RPMI7951 (cell line): ENCODE data around the genes NUF2 and FAM78B.

DNA sequence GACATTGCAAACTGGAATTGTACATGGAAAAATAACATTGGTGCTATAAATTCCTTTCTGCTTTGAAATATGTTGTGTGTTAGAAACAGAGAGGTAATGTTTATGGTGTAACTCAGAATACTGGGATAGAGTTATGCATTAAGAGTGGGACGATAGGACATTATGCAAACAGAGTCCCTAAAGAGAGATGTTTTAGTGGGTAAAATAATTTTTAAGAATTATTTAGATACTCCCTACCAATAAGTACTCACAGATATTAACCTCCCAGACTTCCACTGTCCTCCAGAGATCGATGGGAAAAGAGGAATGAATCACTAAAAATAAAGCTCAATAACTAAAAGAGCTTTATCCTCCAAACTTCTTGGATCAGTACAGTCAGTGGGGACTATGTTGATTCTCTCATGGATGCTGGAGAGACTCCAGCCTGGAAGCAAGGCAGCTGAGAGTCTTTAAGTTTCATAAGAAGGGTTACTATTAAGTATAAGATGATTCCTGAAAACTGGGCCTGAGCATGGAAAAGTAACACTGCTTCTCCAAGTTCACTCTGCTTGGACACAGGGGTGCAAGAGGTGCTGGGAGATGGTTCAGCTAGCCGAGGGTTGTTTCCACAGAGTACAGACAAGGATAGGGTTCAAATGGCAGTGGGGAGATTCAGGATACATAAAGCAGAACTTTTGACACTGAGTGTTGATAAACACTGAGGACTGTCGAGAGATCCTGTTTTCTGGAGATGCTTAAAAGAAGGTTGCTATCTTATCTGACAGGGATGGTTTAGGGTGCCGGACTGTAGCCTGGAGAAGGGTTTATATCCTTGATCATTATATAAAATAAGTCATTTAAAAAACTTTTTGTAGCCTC, 6.2 kb upstream of the DDR2 start:
- RAMPAGE, long total RNA: no peak

DNA sequence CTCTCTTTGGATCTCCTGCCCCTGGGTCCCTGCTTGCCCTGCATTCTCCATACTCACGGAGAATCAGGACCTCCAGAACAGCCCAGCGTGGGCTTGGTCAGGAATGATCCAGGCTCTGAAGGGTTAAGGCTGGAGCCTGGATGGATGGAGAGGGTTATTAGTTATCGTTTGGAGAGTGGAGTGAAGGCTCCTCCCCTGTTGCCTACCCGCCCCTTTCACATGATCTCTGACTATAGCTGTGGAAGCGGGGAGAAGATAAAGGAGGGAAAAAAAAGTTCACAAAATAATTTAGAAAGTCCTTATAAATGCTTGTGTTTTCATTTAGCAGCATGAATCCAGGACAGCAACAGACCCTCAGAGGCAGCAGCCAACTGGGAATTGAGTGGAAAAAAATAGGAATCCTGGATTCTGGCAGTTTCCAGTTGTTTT, 762 bp upstream of the DDR2 start:
- RAMPAGE, long total RNA: no peak

DNA sequence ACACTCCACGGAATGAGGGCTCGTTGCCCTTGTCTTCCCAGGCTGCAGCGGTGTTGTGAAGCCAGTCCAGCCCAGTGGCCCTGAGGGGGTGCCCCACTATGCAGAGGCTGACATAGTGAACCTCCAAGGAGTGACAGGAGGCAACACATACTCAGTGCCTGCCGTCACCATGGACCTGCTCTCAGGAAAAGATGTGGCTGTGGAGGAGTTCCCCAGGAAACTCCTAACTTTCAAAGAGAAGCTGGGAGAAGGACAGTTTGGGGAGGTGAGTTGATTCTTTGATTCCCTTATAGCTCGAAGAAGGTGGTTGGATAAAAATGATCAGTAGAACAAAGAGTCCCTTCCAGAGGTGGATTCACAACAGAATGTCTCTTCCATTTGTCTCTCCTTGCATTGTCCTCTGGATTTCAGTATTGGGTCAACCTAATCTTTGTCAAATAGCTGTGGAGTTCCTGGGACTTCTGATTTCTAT, 18.5 kb upstream of the HSD17B7 start:
- RAMPAGE, long total RNA: no peak

GRCh38 chr1:162784808-162785163, 5.7 kb upstream of the HSD17B7 start:
- RAMPAGE, long total RNA: no peak

- RAMPAGE, long total RNA: start-site peak on the plus strand at chr1:163321980-163322057, 274 and 125 reads in 2 replicates
These were observed at the start of gene NUF2 for GRCh38 chr1:163321293-163322440. Gene NUF2 (plus strand): TSS chr1:163321954.

DNA sequence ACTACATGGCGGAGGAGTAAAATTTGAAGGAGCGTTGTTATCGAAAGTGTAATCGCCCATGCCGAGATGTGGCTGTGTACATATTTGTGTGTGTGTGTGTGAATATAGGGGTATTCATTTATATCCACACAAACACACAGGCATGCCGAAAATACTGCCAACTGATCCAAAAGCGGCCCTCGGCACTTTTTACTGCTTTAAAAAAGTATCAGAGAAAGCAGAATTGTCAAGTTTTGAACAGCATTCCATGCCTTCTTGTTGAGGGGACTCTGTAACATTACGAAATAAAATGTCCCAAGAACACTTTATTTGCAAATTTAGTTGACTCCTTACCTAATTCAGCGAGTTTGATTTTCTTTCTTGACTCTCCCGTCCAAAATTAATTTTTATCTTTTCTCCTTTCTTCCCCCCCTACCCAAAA, 1.2 kb downstream of the PBX1 start:
- RAMPAGE, long total RNA: no peak

DNA sequence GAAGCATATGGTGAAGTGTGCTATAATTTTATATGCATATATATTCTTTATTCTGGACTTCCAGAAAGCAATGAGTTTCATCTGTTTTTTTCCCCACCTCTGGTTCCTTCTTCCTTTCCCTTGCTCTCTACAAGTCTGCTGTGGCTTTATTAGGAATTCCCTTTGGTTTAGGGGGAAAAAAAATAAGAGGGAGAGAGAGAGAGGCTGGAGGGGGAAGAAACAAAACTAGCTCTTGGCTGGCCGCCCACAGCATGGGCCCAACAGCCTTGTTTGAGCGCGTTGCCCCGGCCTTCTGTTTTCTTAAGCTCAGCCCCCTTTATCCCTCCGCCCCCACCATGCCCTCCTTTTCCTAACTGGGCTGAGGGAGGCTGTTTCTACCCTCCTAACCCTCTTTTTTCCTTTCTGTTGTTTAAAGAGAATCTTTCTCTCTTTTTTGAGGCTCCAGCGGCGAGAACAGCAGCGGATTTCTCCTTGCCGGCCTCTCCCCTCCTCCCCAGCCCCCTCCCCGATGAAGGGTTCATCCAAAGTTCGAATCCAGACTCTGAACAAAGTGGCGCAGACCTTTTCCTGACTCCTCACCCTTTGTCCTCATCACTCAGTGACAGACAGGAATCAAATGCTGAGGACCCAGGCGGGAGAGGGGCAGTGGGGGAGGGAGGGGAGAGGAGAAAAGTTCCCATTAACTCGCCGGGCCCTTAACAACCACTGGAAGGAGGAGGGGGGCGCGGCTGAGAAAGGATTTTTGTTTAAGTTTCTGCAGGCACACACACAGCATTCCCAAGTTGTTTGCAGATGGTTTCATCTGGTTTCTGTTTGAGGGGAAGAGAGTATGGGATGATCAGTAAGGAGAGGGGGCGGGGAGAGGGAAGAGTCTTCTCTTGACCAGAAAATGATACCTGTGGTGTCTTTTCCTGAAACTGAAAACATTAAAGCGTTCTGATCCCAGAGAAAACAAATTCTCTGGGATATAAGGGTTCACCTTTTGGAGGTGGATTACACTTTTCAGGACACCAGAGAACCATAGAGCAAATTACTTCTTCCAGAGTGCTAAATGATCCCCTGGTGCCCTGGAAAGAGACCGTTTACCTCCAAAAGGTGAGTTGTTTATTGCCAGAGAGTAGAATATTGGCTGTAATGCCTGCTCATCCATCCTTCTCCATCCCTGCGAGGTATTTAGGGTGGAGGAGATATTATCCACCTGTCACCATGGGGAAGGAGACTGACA, 29.9 kb downstream of the PBX1 start:
- RAMPAGE, long total RNA: no peak

DNA sequence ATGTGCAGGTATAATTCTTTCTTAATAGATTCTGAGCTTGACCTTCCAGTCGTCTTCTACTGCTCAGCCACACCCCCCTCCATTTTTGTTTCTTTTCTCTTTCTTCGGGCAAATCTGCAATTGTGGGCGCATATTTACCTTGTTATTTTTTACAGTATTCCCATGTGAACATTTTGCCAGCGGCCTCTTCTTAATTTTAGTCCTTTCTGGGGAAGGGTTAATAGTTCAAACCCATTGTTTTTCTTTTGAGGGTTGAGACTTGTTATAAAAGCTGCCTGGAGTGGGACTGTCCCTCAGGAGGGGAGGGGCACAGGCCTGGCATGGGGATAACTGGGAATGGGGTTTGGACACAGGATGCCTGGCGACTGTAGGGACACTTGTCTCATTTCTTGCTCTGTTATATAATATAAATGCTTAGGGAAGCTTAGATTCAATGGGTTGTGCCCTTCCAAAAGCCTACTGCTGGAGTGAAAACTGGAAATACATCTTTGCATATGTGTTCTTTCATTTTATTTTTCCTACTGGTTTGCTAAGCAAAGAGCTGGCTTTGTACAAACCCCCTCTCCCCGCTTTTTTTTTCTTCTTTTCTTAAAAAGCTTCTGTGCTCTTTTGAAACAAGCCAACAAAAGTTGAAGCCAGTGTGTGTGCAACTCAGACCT, 40.4 kb downstream of the PBX1 start:
- RAMPAGE, long total RNA: no peak

- RAMPAGE, long total RNA: no peak
These were observed 42.6 kb downstream of the PBX1 start for GRCh38 chr1:164601119-164602483.

DNA sequence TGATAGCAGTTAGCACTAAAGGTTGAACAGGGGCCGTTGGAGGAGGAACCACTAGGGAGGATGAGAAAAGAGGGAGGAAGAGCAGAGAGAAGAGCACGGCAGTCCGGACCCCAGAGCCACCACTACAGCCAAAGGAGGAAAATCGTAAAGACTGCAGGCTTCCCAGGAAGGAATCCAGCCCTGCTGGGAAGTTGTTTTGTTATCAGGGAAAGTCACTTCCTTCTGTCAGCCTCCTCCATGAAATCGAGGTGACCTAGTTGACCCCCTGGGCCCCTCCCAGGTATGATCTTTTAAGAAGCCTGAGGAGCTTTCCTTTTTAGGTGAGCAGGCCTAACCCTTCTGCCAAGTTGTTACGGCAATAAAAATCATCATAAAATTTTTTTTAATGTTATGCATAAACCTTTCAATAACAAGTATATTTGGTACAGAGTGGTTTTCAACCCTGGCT, 88.3 kb downstream of the PBX1 start:
- RAMPAGE, long total RNA: no peak

DNA sequence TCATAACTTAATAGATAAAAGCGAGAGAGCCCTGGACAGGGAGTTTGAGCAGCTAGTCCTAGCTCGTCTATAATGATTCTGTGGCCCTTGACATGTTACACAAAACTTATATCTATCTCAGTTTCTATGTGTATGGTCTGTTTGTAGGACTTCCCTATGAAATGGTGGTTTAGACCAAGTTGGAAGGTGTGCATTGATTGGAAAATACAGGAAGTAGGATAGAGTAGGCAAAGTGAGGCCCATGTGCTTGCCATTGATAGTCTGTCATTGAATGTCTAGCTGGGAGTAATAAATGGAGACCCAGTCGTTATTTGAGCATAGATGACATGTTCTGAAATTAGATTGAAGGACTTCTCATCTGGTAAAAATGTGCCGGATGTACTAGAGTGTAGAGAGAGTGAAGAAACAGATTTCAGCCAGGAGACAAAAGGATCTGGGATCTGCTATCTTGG, 136.8 kb downstream of the PBX1 start:
- RAMPAGE, long total RNA: no peak

GRCh38 chr1:164709820-164710557, 151.0 kb downstream of the PBX1 start:
- RAMPAGE, long total RNA: no peak

GRCh38 chr1:164734433-164735309, 175.7 kb downstream of the PBX1 start:
- RAMPAGE, long total RNA: no peak

- RAMPAGE, long total RNA: no peak
These were observed 102.8 kb downstream of the LMX1A start for GRCh38 chr1:165253747-165254146.

DNA sequence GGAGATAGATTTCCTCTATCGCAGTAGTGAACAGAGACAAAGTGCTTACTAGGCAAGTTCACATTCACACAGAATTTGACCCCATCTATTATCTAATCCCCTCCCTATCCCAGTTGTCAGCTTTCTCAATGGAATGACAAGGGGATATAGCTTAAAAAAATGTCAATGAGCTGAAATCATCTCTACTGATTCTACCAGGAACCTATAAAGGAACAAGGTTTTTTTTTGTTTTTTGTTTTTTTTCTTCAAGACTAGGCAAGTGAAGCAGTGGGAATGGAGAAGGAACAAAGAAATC, 31.3 kb downstream of the MGST3 start:
- RAMPAGE, long total RNA: no peak

- RAMPAGE, long total RNA: no peak
These were observed 38.2 kb downstream of the UCK2 start for GRCh38 chr1:165865514-165866061.

- RAMPAGE, long total RNA: no peak
These were observed at the start of gene FAM78B for GRCh38 chr1:166166597-166167808. Gene FAM78B (minus strand): TSS chr1:166167001.

- RAMPAGE, long total RNA: no peak
These were observed 6.4 kb downstream of the TADA1 start for GRCh38 chr1:166869643-166870071.

- RAMPAGE, long total RNA: no peak
These were observed 31.0 kb downstream of the GPA33 start for GRCh38 chr1:167059081-167059709.

DNA sequence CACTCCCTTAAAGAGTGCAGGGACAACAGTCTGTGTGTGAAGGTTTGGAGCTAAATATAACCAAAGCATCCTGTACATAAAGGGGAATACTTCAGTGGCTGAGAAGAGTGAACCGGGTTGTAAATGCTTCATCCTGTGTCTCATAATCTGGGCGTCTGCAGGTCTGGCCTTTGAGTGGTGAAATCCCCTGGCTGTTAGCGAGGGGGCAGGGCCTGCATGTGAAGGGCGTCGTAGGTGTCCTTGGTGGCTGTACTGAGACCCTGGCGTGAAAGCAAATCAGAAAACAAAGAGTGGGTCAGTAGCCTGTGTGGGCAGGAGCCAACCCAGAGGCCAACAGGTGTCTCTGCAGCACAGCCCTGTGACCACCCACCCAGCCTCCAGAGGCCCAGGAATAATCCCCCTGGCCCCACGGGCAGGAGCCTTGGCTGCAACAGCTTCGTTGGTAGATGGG, 86.8 kb downstream of the CD247 start:
- RAMPAGE, long total RNA: no peak